Neural crest cell (in vitro differentiated cells): Measurements from ENCODE around the gene DIRAS1.

GRCh38 chr19:2613760-2614141 lies 88.7 kb downstream of the GNG7 start:
- PRO-cap: no peak

GRCh38 chr19:2694149-2694963 lies 8.1 kb downstream of the GNG7 start:
- PRO-cap: no peak

GRCh38 chr19:2721310-2721862 lies at the start of gene DIRAS1:
Gene DIRAS1, minus strand, starts transcription at chr19:2721372.
- PRO-cap: bidirectional peak, plus-strand start at chr19:2721640, minus-strand start at chr19:2721387

GRCh38 chr19:2769935-2770611 lies 13.0 kb downstream of the SGTA start:
- PRO-cap: no peak

GRCh38 chr19:2952919-2953698 lies 8.3 kb upstream of the ZNF77 start:
- PRO-cap: no peak

- PRO-cap: no peak
Measured at GRCh38 chr19:2970156-2970458, 7.3 kb upstream of the TLE6 start.

DNA sequence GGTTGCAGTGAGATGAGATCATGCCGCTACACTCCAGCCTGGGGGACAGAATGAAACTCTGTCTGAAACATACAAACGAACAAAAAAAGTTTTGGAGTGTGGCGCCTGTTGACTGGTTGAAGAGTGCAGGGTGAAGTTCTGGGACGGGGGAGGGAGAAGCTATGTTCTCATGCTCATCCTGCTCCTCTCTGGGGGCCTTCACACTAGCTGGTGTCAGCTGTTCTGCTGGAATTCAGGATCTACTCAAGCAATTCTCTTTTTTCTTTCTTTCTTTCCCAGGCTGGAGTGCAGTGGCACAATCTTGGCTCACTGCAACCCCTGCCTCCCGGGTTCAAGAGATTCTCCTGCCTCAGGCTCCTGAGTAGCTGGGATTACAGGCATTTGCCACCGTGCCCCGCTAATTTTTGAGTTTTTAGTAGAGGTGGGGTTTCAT lies 6.2 kb upstream of the TLE6 start:
- PRO-cap: no peak

- PRO-cap: bidirectional peak, plus-strand start at chr19:3035902, minus-strand start at chr19:3035623
Measured at GRCh38 chr19:3035664-3035997, 6.6 kb upstream of the TLE2 start.

GRCh38 chr19:3151699-3152621 lies 16.1 kb downstream of the GNA15 start:
- PRO-cap: no peak

DNA sequence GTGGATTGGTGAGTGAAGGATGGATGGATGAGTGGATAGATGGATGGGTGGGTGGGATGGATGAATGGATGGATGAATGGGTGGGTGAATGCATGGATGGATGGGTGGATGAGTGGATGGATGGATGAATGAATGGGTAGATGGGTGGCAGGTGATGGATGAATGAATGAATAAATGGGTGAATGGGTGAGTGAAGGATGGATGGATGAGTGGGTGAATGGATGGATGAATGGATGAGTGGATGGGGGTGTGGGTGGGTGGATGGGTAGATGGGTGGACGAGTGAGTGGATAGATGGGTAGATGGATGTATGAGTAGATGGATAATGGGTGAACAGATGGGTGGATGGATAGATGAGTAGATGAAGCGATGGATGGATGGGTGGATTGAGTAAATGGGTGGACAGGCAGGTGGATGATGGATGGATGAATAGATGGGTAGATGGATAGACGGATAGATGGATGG lies 17.8 kb downstream of the GNA15 start:
- PRO-cap: no peak

DNA sequence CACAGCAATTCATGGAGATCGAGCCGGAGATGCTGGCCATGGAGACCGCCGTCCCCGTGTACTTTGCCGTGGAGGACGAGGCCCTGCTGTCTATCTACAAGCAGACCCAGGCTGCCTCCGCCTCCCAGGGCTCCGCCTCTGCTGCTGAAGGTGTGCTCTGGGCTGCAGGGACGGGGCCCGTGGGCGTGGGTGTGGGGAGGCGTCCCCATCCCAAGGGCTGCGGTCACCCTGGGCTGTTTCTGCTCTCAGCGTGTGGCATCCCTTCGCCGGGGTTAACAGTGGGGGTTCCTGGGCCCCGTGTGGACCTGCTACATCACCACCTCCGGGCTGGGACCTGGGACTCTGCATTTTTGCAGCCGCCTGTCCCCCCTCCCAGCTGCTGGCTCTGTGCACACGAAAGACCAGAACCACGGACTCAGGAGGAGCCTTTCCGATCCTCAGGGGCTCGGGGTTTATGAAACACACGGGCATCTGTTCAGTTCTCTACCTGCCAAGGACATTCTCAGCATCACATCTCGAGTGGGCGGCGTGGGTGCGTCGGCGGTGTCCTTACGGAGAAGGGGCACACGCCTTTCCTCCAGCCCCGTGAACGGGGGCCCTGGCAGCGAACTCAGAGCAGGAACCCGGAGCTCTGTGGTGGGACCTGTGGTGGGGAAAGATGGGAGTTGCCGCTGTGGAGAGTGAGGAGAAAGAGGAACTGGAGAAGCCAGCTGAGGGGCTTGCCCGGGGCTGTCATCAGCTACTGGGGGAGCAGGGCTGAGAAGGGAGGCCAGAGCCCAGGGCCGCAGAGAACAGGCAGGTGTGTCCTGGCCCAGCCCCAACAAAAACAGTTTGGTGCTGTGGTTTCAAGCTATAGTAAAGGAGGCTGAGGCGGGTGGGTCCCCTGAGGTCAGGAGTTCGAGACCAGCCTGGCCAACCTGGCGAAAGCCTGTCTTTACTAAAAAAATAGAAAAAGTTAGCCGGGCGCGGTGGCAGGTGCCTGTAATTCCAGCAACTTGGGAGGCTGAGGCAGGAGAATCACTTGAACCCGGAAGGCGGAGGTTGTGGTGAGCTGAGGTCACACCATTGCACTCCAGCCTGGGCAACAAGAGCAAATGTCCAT lies 7.9 kb downstream of the NCLN start:
- PRO-cap: no peak

GRCh38 chr19:3335265-3336317 lies 30.8 kb upstream of the NFIC start:
- PRO-cap: no peak

DNA sequence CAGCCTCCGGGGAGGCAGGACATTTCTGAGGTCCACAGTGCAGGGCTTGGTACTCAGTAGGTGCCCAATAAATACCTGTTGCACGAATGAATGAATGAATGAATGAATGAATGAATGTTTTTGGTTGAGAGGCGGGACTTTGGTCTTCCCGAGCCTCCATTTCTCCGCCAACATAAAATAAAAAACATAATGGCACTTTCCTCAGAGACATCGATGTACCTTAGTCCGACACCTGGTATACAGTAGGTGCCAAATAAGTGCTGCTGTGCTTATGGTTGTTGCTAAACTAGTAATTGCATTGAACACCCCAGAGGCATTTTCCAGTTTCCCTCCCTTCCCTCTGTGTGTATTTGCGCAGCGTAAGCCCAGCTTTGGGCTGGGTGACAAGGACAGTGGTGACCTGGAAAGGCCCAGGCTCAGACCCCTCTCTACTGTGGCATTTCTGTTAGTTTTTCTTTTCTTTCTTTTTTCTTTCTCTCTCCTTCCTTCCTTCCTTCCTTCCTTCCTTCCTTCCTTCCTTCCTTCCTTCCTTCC lies 5.1 kb downstream of the NFIC start:
- PRO-cap: no peak

DNA sequence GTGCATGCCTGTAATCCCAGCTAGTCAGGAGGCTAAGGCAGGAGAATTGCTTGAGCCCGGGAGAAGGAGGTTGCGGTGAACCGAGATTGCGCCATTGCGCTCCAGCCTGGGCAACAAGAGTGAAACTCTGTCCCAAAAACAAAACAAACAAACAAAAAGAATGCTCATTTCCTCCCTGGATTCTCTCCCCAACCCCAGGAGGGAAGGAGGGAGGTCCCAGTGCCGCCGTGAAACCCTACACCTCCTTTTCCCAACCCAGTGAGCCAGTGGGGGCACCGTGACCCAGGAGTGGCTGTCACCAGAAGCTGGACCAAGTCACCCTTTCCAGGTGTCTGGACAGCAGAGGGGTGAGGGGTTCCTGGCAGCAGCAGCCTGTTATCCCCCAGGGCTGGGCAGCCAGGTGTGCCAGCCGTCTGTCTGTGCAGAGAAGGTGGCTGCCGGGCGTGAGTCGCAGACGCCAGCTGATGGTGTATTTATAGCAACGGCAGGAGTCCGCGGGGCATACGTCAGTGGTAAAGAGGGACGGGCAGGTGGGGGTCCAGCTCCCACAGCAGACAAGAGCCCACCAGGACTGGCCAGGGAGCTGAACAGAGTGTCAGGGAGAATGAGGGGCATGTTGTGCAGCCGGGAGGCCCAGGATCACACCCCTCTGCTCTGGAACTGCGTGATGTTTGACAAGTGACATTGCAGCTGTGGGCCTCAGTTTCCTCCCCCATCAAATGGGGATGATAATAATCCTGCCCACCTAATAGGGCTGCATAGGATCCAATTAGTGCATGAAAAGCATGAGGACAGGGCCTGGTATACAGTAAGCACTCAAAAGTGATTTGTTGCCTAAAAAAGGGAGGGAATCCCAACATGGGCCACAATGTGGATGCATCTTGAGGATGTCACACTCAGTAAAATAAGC lies 23.7 kb downstream of the NFIC start:
- PRO-cap: no peak

DNA sequence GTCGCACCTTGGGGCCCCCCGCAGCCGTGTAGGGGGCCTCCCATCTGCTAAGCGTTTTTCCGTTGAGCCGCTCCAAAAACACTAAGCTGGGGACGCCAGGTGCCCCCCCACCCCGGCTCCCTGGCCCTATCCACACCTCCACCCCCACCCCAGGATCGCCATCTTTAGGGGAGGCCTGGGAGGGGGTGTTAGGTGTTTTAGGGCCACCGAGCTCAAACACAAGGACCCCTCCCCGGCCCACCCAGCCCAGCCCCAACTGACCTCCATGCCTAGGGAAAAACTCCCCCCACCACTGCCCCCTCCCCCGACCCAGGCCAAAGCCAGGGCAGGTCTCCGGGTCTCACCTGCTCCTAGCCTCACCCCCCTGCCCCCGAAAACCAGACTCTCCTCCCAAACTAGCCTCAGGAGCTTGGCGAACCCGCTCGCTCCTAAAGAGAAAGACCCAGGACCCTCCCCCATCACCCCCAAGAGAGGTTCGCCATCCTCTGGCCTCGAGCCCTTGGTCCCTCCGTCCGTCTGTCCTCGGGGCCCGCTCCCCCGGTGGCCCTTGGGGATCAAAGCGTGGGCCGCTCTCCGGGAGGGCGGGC lies 15.9 kb downstream of the SMIM24 start:
- PRO-cap: no peak

DNA sequence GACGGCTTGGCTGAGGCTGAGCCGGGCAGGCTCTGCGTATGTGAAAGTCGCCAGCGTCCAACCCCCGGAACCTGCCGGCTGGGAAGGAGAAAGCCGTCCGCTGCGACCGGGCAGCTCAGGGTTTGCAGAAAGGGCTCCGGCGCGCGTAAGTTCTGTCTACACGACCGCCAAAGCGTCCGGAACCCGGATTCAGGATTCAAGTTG lies 731 bp downstream of the SMIM44 start:
- PRO-cap: no peak

DNA sequence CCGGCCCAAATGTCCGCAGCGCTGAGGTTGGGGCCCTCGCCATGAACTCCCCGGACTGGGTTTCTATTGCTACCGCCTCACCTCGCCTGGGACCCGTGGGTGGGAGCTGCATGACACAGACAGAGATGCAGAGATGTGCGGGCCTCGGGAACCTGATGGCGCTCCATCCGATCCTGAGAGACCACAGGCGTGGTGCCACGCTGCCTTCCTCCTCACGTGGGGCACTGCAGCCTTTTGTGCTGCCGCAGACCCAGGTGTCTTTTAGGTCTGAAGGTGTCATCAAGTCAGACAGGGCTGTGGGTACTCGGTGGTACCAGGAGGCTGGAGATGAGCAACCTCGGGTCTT lies 4.8 kb downstream of the FZR1 start:
- PRO-cap: no peak

DNA sequence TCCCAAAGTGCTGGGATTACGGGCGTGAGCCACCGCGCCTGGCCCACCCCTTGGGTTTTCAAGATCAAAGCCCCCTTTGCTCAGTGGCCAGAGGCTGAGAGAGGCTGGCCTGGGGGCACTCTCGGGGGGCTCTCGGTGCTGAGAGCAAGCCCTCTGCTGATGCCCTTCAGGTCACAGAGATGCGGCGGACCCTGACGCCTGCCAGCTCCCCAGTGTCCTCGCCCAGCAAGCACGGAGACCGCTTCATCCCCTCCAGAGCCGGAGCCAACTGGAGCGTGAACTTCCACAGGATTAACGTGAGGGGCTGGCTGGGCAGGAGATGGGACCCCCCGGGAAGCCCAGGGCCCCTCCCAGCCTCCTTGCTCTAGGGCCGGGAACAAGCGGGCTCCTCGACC lies 13.3 kb upstream of the TEKTIP1 start:
- PRO-cap: no peak

DNA sequence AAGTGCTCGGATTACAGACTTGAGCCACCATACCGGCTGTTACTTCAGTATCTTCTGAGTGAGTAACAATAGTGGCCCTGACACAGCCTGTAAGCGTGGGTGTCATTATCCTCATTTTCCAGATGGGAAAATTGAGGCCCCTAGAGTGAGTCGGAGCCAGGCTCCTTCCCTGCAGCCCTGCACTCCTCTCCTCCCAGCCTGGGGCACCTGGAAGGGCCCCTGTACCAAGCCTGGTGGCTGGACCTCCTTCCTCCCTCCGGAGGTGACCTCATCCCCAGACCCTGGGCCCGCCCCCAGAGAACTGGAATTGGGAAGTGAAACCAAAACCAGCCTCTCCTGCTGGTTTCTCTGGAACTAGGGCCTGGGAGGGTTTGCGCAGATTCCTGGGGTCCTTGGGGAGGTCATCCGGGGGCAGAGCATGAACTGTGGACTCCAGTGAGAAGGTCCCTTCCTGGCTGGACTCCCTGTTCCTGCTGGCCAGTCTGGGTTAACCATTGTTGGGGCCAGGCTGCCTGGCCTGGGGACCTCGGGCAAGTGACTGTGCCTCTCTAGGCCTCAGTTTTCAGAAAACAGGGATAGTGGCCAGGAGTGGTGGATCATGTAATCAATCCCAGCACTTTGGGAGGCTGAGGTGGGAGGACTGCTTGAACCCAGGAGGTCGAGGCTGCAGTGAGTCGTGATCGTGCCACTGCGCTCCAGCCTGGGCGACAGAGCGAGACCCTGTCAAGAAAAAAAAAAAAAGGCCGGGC lies 4.5 kb downstream of the MFSD12 start:
- PRO-cap: no peak

DNA sequence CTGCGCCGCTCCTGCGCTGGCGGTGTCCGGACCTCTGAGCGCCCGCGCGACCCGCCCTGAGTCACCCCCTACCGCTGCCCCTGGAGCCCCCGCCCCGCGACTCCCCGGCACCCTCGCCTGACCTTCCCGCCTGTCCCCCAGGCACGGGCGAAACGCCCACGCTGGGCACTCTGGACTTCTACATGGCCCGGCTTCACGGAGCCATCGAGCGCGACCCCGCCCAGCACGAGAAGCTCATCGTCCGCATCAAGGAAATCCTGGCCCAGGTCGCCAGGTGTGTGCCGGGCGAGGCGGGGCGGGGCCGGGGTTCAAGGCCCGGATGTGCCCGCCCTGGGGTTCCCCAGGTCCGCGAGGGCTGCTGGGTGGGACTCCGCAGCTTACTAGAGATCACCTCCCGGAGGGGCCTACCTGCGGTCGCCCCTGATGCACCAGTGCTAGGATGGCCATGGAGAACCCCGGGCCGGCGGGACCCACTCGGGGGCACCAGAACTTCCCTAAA lies 5.1 kb downstream of the HMG20B start:
- PRO-cap: no peak